ENCODE measurements around the genes PPP5C, PNMA8B and ARHGAP35.

DNA sequence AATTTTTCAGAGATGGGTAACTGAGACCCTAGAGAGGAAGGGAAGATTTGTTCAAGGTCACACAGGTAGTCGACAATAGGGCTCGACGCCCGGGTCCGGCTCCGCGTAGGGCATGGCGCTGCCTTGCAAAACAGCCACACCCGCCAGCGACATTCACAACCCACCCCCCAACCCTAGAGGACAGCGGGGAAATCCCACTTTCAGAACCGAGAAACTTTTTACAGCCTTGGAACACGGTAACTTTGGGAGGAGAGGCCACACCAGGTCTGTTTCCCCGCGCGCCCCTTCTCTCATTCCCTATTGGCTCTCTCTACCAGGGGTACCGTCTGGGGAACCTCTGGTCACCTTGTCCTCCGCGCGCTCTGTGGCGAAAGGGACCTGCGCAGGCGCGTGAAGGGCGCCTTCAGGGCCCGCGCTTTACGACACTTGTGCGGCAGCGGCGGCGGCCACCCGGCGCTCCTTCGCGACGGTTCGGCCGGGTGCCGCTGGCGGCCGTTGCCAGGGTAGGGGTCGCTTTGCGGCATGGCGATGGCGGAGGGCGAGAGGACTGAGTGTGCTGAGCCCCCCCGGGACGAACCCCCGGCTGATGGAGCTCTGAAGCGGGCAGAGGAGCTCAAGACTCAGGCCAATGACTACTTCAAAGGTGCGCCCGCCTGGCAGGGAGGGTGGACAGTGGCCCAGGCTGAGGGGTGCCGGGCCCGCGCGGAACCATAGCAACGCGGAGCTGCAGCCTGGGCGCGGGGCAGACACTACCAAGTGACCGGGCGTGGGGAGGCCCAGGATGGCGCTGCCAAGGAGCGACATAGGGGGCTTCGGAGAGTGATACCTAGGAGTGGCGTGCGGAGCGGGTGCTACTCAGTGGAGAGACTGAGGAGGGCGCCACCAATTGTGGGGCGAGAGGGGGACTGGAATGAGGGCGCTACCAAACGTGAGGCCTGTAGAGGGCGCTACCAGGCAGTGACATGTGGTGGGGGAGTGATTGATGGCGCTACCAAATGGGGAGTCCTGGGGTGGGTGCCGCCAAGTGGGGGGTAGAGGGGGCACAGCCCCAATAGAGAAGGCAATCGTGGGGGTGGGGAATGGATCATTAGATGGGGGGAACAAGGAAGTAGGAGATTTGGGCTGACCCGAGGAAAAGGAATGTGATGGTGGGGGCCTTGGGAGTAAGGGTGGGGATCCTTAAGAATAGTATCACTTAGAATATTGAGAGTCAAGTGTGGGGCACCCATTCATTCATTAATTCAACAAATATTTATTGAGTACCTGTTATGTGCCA is at the start of gene PPP5C:
Gene PPP5C, plus strand, starts transcription at position 513 of the 1,276 bp plus-strand sequence.
- PRO-cap = bidirectional peak, plus-strand start at position 239 of the sequence, minus-strand start at position 114 of the sequence; bidirectional peak, plus-strand start at position 523 of the sequence, minus-strand start at position 364 of the sequence; unidirectional peak, plus-strand start at position 832 of the sequence; unidirectional peak, minus-strand start at position 869 of the sequence

- PRO-cap = unidirectional peak, minus-strand start at chr19:46495867
Measured at GRCh38 chr19:46495636-46496268, at the start of gene PNMA8B. Gene PNMA8B, minus strand, starts transcription at chr19:46495867.

DNA sequence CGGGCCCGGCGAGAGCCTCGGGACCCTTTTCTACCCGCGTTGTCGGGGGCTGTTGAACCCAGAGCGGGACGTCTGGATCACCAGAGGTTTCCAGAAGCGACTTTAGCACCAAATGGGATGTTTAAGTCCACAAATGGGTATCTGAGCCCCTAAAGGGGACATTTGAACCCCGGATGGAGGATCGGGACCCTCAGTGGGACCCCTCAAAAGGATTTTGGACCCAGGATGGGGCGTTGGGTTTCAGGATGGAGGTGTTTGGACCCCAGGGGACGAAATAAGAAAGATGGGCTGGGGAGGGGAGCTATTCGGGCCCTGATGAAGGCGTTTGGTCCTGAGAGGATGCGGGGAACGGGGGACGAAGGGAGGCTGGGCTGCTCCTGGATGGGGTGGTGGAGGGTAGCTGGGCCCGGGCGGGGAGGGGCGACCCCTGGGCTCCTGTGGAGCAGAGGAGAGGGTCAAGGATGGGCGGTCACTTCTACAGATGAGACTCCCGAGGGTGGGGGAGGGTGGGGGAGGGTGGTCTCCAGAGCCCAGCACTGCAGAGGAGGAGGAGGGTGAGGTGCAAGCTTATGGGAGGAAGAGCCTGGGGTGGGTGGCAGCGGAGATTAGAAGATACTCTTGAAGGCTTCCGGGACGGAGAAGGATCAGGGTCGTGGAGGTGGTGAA is 540 bp downstream of the CALM3 start:
- PRO-cap = no peak

DNA sequence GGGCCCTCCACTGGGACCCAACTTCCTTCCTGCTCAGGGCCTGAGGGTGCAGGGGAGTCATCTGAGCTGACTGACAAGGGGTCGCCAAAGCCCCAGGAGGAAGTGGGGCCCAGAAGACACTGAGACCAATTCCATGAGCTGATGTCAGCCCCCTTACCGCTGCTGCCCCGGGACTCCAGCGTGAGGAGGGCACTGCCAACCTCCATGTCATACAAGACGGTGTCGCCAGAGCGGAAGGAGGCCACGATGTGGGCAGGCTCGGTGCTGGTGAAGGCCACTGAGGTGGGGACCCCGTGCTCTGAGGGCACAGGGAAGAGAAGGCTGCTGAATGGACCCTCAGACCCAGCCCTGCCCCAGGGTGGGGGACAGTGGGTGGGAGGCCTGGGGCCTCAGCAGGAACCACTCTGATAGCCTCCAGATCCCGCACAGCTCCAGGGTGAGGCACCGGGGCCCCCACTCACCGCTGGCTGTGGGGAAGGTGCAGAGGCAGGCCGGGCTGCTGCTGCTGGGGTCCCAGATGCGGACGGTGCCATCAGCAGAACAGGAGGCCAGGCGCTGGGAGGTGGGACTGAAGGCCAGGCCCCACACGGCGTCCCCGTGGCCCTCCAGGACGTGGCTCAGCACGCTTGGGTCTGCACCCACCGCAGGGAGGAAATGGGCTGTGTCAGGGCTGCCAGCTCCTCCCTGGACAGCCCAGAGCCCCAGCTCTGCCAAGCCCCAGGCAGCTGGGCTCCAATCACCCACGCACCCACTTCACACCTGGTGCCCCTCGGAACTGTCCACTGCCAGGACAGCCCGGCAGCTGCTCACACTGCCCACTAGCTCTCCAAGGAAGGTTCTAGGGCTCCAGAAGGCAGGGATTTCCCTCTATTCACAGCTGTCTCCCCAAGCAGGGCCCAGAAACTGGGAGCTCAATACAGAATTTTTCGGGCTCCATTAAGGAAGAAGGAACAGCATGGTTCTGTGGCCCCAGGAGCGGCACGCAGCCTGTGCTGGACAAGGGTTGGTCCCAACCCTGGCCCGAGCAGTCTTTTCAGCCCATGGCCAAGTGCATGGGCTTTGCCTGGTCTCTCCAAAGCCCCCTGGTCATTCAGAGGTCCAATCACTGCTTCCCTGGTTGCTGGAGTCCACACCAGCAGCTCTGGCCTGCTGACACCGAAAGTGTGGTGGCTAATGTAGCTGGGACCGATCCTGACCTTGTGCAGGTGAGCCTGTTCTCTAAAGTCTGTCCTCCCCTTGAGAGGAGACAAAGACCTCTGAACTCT is 6.2 kb upstream of the PRKD2 start:
- PRO-cap = no peak

GRCh38 chr19:46737448-46738096 is 8.3 kb upstream of the FKRP start:
- PRO-cap = no peak

DNA sequence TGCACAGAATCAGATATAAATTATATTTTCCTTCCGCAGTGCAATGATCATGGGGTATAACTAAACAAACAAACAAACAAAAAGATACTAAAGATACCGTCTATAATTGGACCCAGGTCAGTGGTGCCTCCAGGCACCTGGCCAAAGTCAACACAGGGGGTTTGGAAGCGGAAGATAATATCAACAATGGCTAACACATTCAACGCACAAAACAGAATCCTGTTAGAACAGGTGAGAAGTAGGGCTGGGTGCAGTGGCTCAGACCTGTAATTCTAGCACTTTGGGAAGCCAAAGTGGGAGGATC is 17.5 kb downstream of the SLC1A5 start:
- PRO-cap = no peak

GRCh38 chr19:46825302-46825658 is 25.4 kb downstream of the AP2S1 start:
- PRO-cap = no peak

GRCh38 chr19:46849155-46849656 is 1.4 kb downstream of the AP2S1 start:
- PRO-cap = no peak

DNA sequence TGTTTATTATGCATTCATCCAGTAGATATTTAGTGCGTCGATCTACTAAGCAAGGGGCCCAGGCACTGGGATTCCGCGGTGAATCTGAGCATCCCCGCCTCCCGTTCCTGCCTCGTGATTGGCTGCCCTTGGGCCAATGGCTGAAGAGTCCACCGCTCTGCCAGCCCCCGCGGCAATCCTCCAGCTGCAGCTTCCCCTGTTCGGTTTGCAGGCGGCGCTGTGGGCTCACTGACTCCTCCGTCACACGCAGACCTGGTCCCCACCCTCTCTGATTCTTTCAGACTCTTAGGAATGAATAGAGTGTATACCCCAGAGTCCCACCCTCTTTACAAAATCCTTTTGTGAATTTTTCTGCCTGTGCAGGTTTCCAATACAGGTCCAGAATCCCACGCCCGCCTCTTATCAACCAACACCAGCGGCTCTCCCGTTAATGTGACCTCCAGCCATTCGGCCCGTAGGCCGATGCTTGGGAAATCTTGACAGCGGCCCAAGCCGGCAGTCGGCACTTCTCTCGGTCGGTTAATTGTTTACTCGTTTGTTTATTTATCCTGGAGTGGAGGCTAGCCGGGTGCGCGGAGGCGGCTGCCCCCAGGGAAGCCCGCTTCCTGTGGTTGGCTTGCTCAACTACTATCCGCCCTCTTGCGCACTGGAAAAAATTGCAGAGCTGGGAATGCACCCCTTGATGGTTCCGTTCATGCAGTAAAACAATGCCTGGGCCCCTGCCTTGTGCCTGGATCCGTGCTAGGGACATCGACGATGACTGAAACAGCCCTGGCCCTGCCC is 4.5 kb upstream of the ARHGAP35 start:
- PRO-cap = unidirectional peak, plus-strand start at position 240 of the sequence; unidirectional peak, minus-strand start at position 464 of the sequence

GRCh38 chr19:46859971-46860241 is 891 bp upstream of the ARHGAP35 start:
- PRO-cap = bidirectional peak, plus-strand start at chr19:46860481, minus-strand start at chr19:46860127

DNA sequence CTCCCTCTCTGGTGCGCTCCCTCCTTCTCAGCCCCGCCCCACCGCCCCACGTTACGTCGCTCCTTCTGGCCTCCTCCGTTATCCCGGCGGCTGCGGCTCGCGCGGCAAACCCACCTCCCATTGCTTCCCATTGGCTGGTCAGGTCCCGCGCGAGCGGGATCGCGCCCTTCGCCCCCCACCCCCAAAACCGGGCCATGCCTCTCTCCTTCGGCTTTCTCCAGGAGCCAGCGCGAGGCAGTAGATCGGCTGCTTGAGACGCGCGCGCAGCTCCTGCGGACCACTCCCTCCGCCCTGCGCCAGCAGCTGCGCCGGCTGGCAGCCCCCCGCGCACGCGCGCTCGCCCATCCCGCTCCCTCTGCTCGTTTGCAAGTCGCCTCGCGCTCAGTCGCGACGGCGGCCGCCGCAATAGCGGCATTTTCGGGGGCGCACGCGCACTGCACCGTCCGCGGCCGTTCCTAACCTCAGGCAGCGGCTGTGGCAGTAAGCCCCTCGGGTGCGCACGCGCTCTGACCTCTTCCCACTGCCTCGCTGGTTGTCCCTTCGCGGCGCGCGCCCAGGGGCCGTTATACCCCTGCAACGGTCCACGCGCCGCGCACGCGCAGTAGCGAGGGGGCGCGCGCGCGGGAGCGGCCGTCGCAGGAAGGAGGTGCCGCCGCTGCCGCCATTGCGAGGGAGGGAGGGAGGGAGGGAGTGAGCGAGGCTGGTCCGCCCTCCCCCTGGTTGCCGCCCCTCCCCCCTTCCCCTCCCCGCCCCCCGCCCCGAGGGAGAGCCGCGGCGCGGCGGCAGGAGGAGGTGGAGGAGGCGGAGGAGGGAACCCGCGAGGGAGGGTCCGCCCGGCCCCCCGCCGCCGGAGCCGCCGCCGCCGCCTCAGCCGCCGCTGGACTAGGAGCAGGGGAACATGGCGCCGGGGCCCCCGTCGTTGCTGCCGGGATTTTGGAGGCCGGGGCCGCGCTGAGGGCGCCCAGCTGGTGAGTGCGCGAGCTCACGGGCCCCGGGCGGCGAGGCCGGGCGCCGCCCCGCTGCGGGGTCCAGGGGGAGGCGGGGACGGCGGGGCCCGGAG is at the start of gene ARHGAP35:
Gene ARHGAP35, plus strand, starts transcription at position 756 of the 1,060 bp plus-strand sequence.
- PRO-cap = bidirectional peak, plus-strand start at position 240 of the sequence, minus-strand start outside the sequence; bidirectional peak, plus-strand start at position 384 of the sequence, minus-strand start at position 288 of the sequence; bidirectional peak, plus-strand start at position 765 of the sequence, minus-strand start at position 603 of the sequence

GRCh38 chr19:46861302-46861569 is 439 bp downstream of the ARHGAP35 start:
- PRO-cap = bidirectional peak, plus-strand start at chr19:46861482, minus-strand start at chr19:46861422

DNA sequence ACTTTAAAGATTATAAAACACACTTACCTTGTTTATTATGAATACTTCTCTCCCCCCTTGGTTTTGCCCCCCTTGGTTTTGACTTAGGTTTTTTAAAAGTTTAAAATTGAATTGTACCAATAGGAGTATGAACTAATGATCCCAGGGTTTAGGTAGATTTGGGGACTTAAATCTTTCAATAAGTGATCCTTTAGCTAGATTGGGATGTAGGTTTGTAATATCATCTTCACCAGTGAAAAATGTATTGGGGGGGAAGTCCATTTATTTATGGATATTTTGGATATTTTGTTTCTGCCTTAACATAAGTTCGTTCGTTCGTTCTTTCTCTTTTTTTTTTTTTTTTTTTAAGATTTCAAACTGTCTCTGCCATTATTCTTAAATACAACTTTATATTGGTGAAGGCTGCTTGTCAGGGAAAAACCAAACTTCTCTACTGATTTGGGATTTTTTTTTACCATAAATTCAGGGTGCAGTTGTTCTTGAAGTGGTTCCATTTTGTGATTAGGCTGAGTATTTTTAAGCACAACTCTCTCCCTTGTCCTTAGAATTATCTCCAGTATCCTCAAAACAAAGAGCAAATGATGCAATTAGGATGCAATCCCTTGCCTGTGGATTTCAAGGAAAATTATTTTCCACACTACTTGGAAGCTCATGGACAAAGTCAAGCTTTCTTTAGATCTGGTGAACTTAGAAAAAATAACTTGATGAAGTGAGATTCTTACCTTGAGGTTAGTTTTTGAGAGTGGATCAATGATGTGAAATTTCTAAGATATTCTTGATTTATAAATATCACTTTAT is 33.0 kb downstream of the ARHGAP35 start:
- PRO-cap = no peak

- PRO-cap = no peak
Measured at GRCh38 chr19:46999946-47000527, 19.6 kb upstream of the NPAS1 start.

DNA sequence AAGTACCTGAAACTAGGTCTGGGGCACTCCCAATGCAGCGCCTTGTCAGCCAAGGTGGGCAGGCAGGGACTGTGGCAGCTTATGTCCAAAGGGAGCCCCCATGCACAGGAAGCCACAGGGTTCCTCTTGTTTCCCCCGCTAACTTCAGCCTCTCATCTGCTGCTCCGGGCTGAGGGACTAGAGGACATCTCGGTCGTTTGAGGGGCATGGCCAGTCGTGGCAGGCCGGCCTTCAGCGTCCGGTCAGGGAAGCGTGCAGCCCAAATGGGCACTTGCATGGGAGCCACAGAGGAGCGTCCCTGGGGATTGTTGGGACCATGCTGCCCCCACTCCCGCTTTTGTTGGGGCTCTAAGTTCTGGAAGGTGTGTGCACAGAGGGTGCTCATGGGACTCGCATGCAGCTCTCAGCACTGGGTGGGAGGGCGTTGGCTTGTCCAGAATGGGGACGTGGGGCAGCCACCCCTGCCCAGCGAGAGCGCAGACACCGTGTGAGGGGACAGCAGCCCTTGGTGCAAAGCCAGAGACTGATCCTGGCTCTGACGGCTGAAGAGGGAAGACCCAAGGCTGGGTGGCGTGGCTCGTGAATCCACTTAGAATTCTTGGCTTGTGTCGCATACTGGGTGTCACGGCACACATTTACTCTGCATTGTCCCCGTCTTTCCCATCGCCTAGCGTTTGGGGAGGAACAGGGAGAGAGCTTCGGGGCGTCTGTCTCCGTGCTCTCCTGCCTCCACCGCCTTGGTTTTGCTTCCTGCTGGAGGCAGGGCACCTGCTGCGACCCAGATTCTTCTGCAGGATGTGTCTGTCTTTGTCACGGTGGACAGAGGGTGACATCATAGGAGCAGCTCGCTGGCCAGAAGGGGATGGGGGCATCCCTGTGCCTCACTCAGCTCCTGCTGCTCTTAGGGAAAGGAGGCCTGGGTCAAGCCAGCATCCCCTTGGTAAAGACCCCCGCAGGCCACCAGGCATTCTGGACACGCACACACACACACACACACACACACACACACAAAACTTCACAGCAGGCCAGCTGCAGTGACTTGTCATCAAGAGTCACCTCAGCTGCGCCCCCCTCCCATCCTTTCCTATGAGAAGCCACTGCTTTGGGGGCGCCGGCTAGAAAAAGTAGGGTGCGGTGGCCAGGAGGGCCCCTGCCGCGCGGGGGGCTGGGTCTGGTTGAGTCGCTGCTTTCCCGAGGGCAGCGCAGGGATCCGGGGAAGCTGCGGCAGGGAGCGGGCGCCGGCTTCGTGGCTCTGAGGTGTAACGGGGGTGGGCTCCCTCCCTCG is 16.3 kb upstream of the NPAS1 start:
- PRO-cap = no peak

- PRO-cap = unidirectional peak, plus-strand start at chr19:47110313
Measured at GRCh38 chr19:47110241-47110415, 3.4 kb downstream of the ZC3H4 start.

- PRO-cap = unidirectional peak, minus-strand start at chr19:47229051
Measured at GRCh38 chr19:47228797-47229187, 2.2 kb downstream of the BBC3 start.

- PRO-cap = no peak
Measured at GRCh38 chr19:47264356-47265105, 8.2 kb downstream of the CCDC9 start.

DNA sequence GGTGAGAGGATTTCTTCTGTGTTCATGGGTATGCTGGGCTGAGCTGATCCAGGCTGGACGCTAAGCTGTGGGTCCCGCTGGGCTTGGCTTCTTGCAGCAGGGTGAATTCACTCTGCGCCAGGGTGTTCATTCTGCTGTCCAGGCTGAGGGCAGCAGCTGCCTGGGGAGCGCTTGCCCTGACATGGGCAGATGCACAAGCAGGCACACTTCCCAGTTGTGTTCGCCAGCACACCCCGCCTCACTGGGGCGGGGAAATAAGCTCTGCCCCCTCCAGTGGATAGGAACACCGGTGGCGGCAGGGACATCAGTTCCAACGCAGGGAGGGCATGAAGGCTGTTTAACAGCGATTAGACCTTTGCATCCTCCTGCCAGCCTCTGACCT is 7.3 kb upstream of the INAFM1 start:
- PRO-cap = no peak

DNA sequence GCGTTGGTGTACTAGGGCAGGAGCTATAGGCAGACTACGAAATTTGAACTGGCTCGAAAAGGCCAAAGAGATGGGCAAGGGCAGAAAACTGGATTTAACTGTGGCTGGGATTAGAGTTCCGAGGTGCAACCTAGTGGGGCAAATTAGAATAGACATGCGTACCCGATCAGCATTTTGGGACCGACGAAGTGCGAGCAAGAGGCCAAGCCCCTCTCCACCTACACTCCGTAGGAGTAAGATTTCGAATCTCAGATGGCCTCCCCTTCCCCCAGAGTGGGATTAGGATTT is 2.1 kb upstream of the INAFM1 start:
- PRO-cap = no peak